Aortic smooth muscle cell (primary cell): ENCODE data around the genes MTMR14 and JAGN1.

DNA sequence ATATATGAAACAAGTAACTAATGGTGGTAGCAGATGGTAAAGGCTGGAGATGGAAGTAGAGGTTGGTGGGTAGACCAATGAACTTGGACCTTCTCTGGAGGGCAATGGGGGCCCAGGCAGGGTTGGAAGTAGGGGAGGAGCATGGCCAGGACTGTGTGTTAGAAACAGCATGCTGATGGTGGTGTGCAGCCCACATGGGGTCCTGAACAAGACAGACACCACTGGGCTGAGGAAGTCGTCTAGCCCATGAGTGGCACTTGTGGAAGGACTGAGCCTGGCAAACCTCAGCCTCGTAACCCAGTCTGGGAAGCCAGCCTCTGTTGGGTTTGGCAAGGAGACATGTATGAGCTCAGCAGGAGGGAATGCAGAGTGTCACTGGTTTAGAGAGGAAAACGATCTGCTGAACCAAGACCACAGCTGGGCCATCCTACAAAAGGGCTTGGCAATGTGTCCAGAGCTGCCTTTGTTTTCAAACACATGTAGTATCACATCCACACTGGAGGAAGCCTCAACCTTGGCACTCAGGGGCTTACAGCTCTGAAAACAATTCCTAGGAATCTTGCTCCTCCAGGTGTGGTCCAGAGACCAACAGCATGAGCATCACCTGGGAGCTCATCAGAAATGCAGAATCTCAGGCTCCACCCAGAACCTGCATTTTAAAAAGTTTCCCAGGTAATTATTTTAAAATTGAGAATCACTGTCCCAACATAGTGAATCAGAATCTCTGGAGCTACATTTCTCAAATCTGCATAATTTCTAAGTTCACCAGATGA, 18.3 kb upstream of the LMCD1 start:
- RRBS: no CpG with 5 or more reads among the region's 3 CpGs

- RRBS: no CpG with 5 or more reads among the region's 1 CpG
Measured at GRCh38 chr3:8503189-8503414, 1.5 kb downstream of the LMCD1 start.

DNA sequence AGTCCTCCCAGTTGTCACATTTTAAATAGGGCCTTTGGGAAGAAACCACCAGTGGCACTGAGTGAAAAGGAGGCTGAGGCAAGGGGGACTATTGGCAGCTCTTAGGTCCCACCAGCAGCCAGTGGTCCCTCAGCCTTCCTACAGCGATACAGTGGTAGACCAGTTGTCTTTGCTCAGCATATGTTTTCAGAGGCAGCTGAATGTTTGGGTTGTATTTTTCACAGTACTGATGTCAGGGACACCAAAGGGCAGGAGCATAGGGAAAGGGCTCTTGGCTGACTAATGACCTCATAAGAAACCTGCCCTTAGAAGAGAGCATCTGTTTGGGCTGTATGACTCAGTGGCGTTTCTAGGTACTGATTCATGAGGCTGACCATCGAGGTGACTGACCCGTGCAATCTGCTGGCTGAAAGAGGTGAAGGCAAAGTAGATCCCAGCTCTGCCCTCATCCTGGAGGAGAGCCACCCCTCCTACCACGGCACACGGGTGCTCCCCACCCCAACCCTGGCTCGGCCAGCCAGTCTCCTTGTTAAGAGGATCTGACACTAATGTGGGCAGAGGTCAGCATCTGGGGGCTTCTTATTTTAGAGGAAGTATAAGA, 8.3 kb downstream of the LMCD1 start:
- RRBS: no CpG with 5 or more reads among the region's 7 CpGs

GRCh38 chr3:8561554-8561880, 59.9 kb downstream of the LMCD1 start:
- RRBS: no CpG with 5 or more reads among the region's 7 CpGs

DNA sequence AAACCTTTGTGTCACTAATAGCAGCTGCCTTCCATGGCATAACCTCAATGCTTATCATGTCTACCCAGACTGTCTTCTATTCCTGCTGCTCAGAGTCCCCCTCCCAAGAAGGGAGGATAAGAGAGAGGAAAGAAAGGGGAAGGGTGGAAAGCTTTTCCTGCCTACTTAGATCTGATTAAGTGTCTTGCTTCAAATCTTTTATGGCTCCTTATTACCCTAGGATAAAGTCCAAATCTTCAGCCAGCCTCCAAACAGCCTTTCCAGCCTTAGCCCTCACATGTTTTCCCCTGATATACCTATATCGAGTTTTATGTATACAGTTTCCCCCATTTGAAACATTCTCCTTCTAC, 7.8 kb upstream of the SSUH2 start:
- RRBS: no CpG with 5 or more reads among the region's 1 CpG

- RRBS: no CpG with 5 or more reads among the region's 16 CpGs
Measured at GRCh38 chr3:8657906-8659083, 13.7 kb upstream of the SSUH2 start.

GRCh38 chr3:9342580-9343211, 20.2 kb upstream of the THUMPD3 start:
- RRBS: no CpG with 5 or more reads among the region's 5 CpGs

DNA sequence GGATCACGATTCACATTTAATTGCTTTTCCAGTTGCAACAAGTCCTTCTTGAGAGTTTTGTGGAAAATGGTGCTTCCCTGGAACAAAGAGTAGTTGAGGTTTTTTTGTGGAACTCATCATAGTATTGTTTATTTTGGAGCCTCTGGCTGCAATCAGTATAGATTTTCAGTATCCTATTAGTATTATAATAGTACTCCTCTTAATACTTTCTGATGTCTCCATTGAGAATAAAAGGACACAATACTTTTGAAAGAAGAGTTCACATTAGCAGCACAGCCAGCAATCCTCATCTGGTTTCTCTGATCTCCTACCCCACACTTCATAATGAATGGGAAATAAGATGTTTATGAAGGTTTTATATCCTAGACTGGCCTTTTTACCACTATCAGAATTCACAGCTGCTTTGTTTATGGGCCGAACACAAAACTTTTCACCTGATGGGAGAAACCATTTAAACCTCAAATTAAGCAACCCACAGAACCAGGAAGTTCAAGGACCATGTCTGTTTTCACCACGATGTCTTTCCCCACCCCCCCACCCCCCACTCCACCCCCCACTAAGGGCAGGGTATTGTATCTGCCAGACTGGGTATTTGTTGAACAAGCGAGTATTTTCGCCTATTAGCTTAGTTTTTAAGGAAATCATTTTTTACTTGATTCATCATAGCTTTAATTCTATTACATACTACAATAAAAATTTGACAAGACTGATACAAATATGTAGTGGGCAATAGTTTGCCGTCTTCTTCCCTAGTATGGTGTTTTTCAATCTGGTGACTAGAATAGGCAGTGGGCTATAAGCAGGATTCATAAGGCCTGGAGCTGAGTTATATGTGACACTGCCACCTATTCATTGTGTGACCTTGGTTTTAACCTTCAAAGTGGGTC, 11.3 kb upstream of the SETD5 start:
- RRBS: no CpG with 5 or more reads among the region's 6 CpGs

DNA sequence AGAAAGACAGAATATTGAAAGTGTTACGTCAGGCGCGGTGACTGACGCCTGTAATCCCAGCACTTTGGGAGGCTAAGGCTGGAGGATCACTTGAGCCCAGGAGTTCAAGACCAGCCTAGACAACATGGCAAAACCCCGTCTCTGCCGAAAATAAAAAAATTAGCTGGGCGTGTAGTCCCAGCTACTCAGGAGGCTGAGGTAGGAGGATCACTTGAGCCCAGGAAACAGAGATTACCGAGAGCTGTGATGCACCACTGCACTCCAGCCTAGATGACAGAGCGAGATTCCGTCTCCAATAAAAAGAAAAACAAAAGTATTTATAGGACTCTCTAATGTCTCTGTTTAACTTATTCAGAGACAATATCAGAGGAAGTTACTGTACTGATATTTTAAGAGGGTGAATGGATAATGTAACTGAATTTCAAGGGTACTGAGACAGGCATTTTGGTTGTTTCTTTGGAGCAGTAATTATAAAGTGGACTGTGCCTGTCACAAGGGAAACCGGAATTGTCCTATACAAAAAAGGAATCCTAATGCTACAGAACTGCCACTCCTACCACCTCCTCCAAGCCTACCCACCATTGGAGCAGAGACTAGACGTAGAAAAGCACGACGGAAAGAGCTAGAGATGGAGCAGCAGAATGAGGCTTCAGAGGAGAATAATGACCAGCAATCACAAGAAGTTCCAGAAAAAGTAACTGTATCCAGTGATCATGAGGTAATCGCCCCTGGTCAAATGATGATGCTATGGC, 47.3 kb downstream of the SETD5 start:
- RRBS: no CpG with 5 or more reads among the region's 15 CpGs

GRCh38 chr3:9476758-9477302, 76.8 kb downstream of the LHFPL4 start:
- RRBS: no CpG with 5 or more reads among the region's 6 CpGs

DNA sequence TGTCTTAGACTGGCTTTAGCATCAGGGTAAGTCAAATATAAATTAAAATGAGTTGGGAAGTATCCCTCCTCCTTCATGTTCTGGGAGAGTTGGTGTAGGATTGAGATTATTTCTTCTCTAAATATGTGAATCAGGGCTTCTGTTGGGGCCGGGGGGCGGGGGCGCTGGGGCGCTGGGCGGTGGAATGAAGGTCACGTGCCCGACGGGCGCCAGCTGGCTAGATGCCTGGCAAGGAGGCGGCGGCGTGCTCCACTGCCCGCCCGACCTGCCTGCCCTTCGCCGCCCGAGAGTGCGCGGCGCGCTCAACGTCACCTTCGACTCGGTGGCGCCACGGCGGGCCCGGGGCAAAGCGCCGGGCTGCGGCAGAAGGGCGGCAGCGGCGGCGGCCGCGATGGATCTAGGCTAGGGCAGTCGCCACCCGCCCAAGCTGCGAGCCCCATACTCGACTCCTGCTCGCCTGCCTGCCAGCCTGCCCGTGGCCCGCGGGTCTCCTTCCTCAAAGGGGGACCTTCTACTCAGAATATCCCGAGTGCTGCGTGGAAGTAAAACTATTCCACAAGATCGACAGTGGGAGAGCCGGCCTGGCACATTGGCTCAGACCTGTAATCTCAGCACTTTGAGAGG, 47.0 kb upstream of the LHFPL4 start:
- RRBS: no CpG with 5 or more reads among the region's 49 CpGs

- RRBS: 1% methylated on average over 29 of the region's 51 CpGs
Measured at GRCh38 chr3:9649107-9649815, at the start of gene MTMR14. Gene MTMR14, plus strand, starts transcription at chr3:9649505.

- RRBS: 7% methylated on average over 28 of the region's 60 CpGs
Measured at GRCh38 chr3:9731952-9733197, 840 bp downstream of the BRPF1 start.

DNA sequence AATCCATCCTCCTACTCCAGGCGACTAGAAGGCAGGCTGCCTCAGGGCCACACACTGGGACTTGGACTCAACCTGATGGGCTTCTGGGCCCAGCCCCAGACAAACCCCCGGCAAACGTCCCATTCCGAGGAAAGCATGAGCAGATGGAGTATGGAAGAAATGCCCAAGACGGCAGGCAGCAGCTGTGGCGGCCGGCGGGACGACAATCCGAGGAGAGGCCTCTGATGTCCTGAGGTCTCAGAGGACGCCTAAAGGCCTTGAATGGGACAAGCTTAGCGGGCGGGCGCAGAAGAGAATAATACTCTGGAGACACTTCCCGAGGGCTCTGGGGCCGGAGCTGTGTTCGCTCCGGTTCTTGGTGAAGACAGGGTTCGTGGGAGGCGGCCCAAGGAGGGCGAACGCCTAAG, 497 bp upstream of the OGG1 start:
- RRBS: 6% methylated on average over 6 of the region's 22 CpGs

GRCh38 chr3:9770274-9771224, 802 bp upstream of the CAMK1 start:
- RRBS: 12% methylated on average over 2 of the region's 20 CpGs

GRCh38 chr3:9890279-9891483, at the start of gene JAGN1:
Gene JAGN1, plus strand, starts transcription at chr3:9890610.
- RRBS: 0% methylated on average over 9 of the region's 75 CpGs

DNA sequence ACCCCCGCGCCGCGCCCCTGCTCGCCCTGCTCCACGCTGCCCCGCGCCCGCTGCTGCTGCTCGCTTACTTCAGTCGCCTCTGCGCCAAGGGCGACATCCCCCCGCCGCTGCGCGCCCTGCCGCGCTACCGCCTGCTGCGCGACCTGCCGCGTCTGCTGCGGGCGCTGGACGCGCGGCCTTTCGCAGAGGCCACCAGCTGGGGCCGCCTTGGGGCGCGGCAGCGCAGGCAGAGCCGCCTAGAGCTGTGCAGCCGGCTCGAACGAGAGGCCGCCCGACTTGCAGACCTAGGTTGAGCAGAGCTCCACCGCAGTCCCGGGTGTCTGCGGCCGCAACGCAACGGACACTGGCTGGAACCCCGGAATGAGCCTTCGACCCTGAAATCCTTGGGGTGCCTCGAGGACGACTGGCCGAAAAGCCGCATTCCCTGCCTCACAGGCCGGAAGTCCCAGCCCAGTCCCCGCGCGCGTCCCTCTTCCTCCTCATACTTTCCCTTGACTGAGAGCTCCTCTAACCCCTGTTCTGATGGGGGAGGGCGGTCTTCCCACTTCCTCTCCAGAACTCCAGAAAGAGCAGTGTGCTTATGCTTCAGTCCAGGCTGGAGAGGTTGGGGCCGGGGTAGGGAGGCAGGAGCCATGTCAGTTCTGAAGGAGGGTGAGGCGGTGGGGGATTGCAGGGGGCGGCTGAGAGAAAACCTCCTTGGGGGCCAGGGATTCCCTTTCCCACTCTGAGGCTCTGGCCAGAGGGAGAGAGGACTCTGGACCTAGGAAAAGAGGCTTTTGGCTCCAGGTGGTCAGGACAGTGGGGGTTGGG, 1.2 kb upstream of the IL17RC start:
- RRBS: 2% methylated on average over 16 of the region's 61 CpGs

- RRBS: no CpG with 5 or more reads among the region's 1 CpG
Measured at GRCh38 chr3:9966970-9967366, 14.8 kb upstream of the PRRT3 start.

DNA sequence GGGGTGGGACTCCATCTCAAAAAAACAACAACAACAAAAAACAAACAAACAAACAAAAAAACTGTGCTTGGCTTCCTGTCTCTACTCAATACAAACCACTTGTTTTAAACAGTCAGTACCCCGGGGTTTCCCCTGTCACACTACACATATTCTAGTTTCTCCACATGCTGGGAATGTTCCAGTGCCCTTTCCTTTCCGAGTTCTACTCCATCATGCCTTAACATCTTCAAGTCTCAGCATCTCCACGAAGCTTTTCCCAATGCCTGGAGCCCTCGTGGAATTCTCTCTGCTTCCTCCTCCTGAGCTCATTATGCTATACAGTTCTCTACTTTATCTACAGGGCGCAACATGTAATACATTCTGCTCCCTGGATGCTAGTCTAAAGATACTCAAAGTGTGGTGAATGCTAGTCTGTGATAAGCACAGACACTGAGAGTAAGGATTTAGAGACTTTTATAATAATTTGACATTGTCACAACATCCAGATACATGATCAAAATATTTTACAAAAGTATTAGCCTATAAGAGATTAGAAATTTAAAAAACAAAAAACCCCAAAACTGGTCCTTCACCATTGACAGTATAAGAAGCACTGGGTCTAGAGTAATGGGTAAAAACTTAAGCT, 7.7 kb downstream of the EMC3 start:
- RRBS: no CpG with 5 or more reads among the region's 5 CpGs

GRCh38 chr3:10009013-10010028, 16.9 kb upstream of the FANCD2 start:
- RRBS: no CpG with 5 or more reads among the region's 32 CpGs